Metanephros (tissue), 2 donors: ENCODE measurements around a stretch of chr17.

- RAMPAGE, long total RNA: no peak
Measured at GRCh38 chr17:16987822-16988656, 16.1 kb upstream of the TNFRSF13B start.

DNA sequence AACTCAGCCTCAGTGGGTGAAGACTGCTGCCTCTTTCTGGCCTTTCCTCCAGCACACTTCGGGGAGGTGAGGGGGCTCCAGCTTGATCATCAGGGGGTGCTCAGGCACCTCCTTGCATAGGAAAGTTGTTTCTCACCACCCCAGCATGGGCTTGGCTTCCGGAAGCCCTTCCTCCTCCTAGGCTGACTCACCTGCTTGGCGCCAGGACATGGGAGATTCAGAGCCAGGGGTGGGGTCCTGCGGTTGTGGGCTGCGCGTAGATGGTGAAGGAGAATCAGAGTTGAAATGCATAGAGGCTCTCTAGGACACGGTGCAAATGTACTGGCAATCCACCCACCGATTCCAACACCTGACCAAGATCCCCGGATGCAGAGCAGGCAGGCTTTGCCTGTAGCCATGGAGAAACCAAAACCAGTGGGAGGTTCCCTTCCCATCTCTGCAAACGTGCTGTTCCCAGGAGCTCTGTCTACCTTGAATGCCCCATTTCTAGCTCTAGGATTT lies 27.6 kb upstream of the MPRIP start:
- RAMPAGE, long total RNA: no peak

DNA sequence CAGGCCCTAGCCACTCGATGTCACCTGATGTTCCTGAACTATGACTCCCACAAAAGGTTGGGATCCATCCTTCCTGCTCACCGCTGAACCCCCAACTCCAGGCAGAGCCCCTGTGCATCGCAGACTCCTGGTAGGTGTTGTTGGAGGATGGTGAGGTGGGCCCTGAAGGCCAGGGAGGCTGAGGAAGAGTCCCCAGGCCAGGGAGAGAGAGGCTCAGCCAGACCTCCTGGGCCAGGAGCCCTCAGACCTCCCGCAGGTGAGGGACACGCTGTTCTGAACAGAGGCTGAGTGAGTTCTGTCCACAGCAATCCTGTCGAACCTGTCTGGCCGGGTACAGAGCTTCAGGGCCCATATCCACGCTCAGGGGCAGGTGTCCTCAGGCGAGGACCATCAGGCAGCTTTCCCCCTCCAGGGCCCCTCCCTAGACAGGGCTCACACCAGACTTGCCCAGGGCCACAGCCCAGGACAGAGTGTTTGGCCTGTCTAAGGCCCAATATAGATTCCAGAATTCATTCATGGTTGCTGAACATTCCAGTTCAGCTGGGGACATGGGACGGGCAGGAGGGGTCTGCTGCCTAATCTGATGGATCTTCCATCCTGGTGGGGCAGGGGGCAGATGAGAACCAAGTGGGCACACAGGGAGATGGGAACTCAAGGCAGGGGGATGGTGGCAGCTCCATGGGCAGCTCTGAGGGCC lies 23.6 kb upstream of the MPRIP start:
- RAMPAGE, long total RNA: no peak

GRCh38 chr17:17021032-17022042 lies 20.9 kb upstream of the MPRIP start:
- RAMPAGE, long total RNA: no peak

GRCh38 chr17:17027638-17028606 lies 14.3 kb upstream of the MPRIP start:
- RAMPAGE, long total RNA: no peak

DNA sequence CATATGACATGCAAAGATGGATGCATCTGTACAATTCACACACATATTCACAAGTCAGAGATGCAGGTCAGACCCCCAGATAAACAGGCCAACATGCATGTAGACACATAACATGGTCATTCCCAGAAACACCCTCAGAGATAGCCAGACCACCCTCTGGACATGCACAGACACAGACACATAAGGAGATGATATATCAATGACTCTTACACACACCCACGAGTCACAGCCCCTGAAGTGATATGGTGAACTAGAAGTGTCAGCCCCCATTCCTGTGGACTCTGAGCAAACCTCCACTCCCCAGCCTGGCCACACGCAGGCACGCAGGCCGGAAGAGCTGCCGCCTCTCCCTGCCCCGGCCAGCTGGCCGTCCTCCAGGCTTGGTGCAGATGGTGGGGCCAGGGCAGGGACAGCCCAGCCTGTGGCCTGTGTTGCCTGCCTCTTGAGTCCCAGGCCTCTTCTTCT lies 10.3 kb upstream of the MPRIP start:
- RAMPAGE, long total RNA: no peak

DNA sequence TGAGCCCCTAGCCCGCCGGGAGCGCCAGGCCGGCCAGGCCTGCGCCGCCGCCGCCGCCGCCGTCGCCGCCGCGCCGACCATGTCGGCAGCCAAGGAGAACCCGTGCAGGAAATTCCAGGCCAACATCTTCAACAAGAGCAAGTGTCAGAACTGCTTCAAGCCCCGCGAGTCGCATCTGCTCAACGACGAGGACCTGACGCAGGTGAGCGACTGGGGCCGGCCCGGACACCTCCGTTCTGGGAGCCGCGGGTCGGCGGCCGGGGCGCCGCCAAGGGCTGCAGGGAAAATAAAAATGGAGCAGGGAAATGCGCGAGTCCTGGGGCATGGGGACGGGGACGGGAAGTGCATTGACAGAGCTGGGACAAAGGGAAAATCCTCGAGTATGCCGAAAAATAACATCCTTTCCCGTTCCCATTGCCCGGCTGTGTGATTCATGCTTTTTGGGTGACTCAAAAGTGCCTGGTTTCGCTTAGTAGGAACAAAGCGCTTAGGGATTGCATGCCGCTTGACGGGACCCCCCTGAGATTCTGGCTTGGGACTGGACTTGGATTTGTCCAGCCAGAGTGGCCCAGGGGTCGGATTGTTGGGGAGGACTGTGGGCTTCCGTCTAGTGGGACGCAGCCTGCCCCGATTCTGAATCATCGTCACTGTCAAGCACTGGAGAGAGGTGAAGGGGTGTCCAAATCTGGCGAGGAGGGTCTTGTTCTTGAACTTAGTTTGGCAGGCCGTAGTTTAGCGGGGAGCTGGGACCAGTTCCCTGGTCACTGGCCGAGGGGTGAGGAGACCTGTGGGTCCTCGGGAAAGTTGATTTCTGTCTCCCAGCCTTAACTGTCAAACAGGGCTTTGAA lies 737 bp downstream of the MPRIP start:
- RAMPAGE, long total RNA: no peak

- RAMPAGE, long total RNA: no peak
Measured at GRCh38 chr17:17109545-17110312, 67.5 kb downstream of the MPRIP start.

DNA sequence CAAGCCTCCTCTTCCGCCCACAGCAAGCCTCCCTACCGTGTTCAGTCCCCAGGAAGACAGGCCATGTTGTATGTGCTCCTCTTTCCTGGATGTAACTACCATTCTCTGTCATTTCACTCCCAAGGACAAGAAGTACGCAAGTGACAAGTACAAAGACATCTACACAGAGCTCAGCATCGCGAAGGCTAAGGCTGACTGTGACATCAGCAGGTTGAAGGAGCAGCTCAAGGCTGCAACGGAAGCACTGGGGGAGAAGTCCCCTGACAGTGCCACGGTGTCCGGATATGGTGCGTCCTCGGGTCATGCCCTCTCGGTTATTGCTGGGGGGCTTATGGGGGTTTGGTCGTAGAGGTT lies 29.0 kb downstream of the PLD6 start:
- RAMPAGE, long total RNA: no peak

- RAMPAGE, long total RNA: no peak
Measured at GRCh38 chr17:17227990-17228813, 8.8 kb downstream of the FLCN start.

GRCh38 chr17:17386075-17386574 lies 83.0 kb downstream of the NT5M start:
- RAMPAGE, long total RNA: no peak

- RAMPAGE, long total RNA: no peak
Measured at GRCh38 chr17:17387981-17388487, 84.9 kb downstream of the NT5M start.

DNA sequence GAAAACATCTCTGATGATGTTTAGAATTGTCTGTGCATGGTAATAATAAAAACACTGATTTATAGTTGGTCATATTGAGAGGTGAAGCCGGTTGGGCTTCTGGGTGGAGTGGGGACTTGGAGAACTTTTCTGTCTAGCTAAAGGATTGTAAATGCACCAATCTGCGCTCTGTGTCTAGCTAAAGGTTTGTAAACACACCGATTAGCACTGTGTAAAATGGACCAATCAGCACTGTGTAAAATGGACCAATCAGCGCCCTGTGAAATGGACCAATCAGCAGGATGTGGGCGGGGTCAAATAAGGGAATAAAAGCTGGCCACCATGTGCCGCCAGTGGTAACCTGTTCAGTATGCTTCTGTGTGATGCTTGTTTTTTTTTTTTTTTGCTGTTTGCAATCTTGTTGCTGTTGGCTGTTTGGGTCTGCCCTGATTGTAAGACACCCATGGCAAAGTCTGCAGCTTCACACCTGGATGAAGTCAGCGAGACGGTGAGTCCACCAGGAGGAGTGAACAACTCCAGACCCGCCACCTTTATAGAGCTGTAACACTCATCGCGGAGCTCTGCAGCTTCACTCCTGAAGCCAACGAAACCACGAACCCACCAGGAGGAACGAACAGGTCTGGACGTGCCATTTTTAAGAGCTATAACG lies 85.2 kb upstream of the MED9 start:
- RAMPAGE, long total RNA: no peak

GRCh38 chr17:17416346-17417280 lies 60.2 kb upstream of the MED9 start:
- RAMPAGE, long total RNA: no peak

- RAMPAGE, long total RNA: no peak
Measured at GRCh38 chr17:17538537-17539051, 42.4 kb upstream of the RASD1 start.

DNA sequence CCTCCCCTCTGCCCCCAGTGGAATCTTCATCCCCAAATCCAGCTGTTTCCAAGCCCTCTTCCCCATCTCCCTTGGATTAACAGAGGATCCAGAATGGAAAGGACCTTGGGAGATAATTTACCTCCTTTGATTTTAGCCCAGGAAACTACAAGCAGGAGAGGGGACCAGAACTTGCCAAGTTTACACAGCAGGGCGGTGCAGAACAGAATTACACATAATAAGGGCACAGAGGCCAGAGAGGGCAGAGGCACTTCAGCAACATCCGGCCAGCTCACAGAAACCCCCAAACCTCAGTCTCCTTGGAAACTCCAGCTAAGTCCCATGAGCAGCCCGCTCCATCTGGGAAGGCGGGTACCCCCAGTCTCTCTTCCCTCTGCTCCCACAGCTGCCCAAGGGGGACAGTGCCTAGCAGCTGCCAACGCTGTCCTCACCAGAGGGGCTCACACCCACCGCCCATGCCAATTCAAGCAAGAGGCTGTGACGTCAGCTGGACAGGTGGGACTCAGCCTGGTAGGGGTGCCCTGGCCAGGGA lies 27.1 kb downstream of the PEMT start:
- RAMPAGE, long total RNA: no peak

GRCh38 chr17:17574032-17574515 lies 17.4 kb downstream of the PEMT start:
- RAMPAGE, long total RNA: no peak

GRCh38 chr17:17587858-17588394 lies 3.6 kb downstream of the PEMT start:
- RAMPAGE, long total RNA: no peak

- RAMPAGE, long total RNA: no peak
Measured at GRCh38 chr17:17681688-17682675, 724 bp downstream of the RAI1 start.

- RAMPAGE, long total RNA: no peak
Measured at GRCh38 chr17:17755053-17755743, 73.9 kb downstream of the RAI1 start.